SJCRH30 (cell line): ENCODE results near the gene SNX24.

GRCh38 chr5:116168336-116168911, 83.6 kb downstream of the COMMD10 start:
- RAMPAGE, long total RNA: no peak

- RAMPAGE, long total RNA: no peak
These were observed 32.0 kb downstream of the SEMA6A start for GRCh38 chr5:116542626-116543092.

DNA sequence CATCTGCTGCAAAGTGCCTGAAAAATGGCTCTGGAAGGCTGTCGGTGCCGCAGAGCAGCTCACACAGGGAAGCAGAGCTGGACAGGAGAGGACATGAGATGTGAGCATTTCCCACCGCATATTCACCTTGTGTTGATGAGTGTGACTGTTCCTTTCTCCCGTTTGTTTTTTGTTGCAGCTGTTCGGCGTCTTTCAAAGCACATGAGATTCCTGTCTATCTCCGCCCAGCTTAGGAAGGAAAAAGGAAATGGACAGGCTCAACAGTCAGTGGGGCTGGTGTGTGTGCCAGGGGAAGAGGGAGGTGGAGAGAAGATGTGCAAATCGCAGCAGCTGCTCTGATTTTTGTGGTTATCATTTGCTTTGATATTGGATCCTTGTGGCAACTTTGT, 165.0 kb upstream of the SEMA6A start:
- RAMPAGE, long total RNA: no peak

DNA sequence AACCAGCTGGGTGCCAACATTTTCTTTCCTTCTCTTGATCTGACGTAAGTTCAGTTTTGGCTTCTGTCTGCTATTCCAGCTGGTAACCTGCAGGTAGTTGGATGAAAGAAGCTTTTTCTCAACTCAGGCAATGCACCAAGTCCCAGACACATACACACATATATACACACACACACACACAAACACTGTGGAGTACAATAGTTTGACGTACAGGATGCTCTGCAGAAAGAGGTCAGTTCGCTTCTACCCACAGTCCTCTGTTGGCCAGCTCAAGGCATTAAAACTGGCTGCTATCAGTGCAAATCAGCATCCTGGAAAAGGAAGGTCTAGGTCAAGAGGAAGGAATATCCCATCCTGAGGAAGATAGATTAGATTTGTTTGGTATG, 214.3 kb upstream of the SEMA6A start:
- RAMPAGE, long total RNA: no peak

GRCh38 chr5:118701902-118702314, 286.4 kb downstream of the DTWD2 start:
- RAMPAGE, long total RNA: no peak

DNA sequence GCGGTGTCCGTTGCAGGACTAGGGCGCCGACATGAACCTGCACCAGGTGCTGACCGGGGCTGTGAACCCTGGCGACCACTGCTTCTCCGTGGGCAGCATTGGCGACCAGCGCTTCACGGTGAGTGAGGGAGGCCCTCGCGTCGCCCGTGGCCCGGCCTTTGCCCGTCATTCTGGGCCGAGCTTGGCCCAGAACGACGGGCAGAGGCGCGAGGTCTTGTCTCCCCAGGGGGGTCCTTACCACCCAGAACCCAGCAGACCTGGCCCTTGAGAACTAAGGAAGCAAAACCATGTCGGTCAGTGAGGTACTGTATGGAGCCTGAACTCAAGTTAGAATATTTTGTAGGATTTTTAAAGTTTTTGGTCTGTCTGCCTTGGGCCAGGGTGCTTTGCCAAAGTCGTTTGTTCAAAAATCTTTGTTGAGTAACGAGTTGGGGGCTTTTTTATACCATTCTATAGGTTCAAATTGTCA, 686 bp downstream of the DMXL1 start:
- RAMPAGE, long total RNA: no peak

GRCh38 chr5:119327138-119327366, 28.8 kb upstream of the TNFAIP8 start:
- RAMPAGE, long total RNA: no peak

DNA sequence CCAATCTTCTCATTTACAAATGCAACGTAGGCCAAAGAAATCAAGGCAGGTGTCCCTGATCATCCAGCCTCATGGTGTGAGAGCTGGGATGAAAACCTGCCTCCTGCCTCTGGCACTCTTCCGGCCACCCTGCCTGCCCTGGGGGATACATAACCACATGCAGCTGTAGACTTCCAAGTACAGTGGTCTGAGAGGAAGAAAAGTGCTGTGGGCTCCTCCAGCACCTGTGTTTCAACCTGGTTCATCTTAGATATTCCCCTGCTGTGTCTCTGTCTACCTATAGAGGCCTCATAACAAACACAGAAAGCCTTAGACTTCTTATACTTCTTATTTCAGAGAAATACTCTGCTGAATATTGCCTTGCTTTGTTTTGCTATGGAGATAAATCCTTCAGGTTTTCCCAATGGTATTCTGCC, 19.6 kb upstream of the TNFAIP8 start:
- RAMPAGE, long total RNA: no peak

GRCh38 chr5:119358156-119358449, 2.3 kb downstream of the TNFAIP8 start:
- RAMPAGE, long total RNA: no peak

DNA sequence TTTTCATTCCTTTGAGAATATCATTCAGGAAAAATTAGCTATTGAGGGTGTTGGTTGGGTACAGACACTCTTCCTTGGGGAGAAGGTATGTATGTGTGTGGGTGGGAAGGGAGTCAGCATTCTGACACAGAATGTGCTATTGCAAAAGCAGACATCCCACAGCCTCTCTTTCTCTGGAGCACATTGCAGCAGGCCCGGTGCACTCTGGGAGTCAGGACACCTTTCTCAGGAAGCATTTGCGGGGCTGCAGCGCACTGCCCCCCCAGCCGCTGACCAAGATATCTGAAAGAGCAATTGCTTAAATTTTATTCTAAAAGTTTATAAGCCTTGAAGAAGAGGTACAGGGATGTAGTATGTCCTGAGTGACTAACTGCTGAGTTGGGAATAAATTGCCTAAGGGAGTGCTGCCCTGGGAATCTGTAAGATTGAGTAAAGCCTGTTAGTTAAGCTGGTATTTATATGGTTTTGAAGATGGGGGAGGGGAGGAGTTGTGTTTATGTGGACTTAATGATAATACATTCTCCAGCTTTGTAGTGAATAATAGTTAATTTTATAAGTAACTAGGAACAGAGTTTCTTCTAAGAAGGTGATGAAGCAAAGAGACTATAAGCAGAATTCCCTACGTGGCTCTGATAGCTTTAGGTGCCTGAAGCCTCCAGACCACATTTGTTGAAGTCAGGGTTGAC, 5.3 kb downstream of the TNFAIP8 start:
- RAMPAGE, long total RNA: no peak

DNA sequence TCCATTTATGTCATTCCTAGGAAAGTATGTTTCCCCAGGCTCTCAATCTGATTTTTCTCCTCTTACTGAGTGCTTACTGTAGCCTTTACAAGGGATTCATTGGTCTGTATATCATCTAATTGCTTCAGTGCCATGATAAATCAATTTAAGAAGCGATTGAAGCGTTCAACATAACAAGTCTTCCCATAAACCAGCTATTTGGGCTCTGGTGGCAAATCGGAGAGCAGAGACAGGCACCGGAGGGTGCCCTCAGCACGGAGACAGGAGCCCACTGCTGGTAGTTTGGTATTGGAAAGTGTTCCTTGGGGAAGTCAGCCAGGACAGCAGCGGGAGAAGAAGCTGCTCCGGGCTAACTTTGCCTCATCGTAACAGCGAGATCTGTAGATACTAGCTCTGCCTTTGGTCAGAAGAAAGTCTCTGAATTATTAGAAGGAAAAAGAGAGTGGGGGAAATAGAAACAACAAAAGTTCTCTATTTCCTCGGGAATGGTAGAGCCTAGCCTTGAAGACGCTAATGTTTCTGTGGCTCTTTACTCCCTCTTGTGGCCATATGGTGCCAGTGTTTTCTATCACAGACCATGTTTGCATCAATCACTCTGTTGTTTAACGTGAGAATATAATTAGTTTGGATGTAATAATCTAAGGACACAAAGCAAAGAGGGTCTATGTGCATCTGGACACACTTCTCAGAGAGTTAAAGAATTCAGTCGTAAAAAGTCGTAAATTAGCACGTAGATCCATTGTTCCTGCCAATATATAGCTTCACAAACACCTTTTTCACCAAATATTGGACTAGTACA, 40.4 kb upstream of the HSD17B4 start:
- RAMPAGE, long total RNA: no peak

DNA sequence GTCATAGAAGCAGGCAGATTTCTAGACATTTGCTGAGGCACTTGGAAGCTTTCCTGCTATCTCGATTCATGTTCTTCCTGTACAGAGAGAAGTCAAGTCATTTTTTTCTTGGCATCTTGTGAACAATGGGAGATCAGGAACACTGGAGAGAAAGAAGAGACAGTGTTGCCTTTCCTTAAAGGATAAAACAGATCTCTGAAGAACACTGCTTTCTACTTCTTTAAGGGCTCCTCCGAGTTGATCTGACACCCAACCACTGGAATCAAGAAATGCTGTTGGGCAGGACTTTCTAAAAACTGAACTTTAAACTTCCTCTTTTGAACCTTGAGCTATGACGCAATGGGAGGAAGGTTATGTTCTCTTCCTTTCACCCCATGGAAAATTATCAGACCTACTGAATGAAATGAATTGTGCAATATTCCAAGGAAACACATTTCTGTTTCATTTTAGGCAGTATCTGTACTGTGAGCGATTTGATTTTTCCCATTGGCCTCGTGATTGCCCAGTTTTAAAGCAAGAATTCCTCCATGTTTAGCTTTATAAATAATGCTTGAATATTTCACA, 206.1 kb upstream of the PRR16 start:
- RAMPAGE, long total RNA: no peak

GRCh38 chr5:122323204-122323724, 11.2 kb downstream of the SNCAIP start:
- RAMPAGE, long total RNA: no peak

GRCh38 chr5:122845184-122846206, at the start of gene SNX24:
Gene SNX24, plus strand, starts transcription at chr5:122845613.
- RAMPAGE, long total RNA: no peak

DNA sequence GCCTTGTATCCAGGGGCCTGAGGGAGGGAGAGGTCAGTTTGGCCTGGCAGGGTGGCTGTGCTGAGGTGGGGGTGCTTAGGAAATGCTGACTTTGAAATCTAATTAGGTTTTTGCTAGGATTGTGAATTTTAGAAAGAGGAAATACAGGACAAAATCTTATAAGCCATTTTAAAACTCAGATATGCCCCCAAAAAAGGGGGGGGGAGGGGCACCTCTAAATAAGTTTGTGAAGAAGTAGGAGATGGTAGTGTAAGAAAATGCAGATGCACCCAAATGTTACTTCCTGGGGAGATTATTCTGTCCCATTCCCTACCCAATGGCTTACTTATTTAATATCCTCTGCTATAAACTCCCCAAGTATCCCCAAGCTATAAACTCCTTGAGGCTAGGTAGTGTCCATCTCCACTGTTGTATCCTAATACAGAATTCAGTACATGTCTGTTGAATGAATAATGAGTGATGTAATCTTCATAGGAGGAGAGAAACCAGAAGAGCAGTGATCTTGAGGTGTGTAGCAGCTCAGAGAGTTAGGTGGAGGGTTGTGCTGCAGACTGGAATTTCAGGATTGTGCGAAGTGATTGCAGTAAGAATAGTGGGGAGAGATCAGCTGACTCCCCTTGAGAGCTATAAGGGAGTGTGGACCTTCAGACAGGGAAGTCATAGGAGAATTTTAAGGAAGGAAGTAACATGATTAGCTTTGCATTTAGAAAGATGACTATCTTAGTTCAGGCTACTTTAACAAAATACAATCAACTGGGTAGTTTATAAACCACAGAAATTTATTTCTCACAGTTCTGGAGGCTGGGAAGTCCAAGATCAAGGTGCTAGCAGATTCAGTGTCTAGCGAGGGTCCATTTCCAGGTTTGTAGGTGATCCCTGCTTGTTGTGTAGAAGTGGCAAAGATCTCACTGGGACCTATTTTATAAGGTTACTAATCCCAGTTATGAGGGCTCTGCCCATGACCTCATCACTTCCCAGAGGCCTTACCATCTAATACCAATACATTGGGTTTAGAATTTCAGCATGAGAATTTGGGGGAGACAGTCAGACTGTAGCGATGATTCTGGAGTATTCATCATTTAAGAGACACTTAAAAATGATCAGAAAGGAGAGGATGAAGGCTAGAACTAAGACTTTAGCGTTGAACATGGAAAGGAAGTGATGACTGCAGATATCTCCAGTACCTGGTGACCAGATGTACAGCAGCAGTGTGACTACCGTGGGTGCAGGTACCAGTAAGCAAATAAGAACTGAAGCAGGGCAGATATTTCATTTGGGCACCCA, 4.4 kb downstream of the SNX24 start:
- RAMPAGE, long total RNA: no peak

DNA sequence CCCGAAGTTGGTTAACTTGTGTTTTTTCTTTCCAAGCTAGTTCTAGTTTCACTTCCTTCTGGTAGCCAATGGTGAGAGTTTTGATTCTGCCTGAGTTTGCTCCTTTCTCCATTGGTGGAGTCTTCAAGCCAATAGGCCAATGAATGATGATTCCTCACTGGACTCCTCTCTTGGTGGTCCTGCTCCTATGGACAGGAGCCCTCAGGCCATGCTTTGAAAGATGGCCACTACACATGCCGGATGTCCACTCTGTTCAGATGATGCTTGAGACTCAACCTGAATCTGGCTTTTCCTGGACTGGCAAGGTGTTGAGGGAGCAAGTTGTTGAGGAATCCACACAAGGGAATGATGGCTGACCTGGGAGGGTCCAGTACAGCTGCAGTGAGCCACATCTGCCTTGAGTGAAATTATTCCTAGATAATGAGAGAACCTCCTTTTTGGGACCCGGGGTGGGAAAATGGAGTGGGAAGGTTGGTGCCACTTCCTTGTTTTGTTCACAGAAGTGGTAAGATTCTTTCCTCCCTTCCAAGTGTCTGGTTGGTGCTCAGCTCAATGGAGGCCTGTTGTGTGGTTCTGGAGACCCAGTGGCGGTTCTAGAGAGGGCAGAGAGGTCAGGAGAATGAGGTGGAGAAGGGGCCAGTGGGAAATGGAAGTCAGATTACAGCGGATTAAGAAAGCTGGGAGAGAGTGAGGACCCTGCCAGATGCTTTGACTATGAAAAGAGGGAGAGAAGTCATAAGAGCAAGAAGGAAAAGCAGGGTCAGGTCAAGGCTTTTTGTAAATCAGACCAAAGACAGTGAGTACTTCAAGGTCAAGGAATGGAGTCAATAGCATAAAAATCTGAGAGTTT, 32.5 kb downstream of the SNX24 start:
- RAMPAGE, long total RNA: no peak

DNA sequence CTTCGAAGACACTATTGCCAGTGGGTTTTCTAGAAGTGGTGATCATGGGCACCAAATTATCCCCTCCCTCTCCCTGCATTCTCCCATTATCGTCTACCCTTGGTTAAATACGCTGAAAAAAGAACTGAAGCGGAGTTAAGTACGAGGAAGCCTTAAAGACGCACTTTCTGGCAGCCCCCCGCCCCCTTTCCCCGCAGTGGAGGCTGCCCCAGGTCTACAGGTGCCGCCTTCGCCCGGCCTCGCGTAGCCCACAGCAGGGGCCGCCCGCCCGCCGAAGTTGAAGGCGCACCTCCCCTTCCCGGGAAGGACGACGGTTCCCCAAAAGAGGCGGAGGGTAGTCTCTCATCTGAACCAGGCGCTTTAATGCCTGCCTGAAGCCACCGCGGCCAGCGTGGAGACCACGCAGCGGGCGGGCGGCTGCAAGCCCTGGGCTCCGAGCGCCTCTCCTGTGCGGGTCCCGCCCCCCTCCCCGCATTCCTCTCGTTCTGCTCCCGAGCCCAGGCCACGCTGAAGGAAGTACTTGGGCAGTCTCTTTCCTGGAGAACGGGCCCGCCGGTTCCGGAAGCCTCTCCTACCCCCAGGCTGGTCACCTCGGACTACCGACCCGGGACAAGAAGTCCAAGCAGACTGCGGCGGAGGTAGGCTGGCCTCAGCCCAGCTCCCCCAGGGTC, 739 bp downstream of the PPIC start:
- RAMPAGE, long total RNA: no peak

- RAMPAGE, long total RNA: no peak
These were observed 6.4 kb upstream of the CEP120 start for GRCh38 chr5:123429510-123430012.

- RAMPAGE, long total RNA: no peak
These were observed 476 bp upstream of the CSNK1G3 start for GRCh38 chr5:123511592-123511809.

GRCh38 chr5:124209758-124210071, 536.7 kb downstream of the ZNF608 start:
- RAMPAGE, long total RNA: no peak